Myometrial cell (primary cell): ENCODE data around the gene SYTL3.

DNA sequence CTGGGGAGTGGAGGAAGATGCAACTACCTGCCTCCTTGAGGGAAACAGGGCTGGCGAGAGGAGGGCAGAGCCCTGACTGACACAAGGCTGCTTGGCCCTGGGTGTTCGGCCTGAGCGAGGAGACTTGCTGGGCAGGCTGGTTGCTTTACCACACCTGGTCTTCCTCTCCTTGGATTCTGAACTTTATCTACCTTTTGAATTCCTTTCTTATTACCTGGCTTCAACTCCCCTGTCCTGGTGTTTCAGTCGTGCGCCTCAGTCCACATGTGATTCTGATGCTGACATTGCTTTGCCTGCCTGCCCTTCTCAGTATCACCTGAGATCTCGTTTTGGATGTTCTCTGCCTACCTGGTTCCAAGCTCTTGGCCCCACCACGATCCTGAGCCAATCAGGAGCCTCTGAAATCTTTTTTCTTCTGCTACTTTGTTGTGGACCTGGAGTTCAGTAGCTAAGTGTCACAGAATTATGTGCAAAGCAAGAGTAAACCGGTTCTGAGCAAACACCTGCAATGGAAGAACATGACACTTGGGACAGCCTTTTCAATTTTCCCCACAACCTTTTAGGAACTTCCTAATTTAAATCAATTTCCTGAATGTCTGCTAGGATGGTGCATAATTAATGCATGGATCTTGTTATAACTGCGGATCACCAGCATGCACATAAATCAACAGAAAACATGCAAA, 2.1 kb upstream of the DYNLT1 start:
- RAMPAGE, long total RNA = no peak

DNA sequence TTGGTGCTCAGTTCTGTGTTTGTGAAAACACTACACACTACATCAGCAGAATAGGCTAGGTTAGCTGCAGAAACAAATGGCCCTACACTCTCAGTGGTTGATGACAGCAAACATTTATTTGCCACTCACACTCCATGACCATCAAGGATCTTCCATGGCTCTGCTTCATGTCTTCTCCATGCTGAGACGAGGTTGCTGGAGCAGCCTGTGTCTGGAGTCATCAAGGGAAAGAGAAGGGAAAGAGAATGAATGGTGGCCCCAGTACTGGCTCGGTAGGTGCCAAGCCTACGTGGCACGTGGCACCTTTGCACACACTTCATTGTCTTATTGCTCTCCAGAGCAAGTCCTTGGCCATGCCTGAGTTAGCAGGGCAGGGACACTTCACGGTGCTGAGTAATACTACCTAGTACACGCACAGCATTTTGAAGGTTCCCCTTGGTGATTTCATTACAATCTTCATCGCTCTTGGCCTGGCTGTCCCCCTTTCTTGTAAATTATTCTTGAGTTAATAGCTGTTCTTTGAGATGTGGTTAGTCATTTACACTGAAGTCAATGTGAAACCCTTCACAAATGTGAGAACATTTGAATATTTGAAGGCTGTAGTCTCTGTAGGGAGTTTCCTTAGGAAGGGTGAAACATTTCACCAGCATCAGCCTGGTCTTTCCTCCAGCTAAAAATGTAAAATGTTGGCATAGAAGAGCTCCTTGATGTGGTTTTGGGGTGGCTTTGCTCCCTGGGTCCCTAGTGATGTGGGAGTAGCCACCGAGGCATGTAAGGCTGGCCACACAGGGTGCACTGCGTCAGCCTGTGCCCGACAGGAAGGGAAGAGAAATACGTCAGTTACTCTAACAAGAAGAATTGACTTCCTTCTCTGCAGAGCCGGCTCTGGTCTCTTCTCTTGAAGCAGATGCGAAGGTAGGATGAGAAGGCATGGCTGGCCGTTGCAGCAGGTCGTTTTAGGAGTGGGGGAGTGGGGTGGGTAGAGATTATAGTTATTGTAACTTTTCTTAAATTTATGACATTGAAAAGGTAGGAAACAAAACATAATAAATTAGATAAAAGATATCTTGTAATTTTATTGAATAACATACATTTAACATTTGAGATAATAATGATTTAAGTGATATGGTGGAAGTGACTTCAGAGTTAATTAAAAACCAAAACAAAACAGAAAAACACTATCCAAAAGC, at the start of gene SYTL3:
Gene SYTL3 (plus strand): TSS at position 891 of the 1,190 bp plus-strand sequence.
- RAMPAGE, long total RNA = no peak

DNA sequence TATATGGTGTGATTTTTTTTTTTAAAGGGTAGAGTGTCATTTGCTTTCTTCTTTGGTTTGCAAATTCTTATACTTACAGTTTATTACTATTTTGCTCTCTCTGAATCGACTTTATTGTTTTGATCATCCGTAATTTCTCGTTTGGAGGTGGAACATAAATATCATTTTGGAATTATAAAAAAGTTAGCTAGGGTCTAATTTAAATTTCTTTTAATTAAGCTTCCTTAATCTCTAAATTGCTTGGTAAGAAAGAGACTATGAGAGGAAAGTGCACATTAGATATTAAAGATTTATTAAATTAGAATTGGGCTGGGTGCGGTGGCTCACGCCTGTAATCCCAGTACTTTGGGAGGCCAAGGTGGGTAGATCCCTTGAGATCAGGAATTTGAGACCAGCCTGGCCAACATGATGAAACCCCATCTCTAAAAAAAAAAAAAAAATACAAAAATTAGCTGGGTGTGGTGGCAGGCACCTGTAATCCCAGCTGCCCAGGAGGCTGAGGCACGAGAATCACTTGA, 559 bp downstream of the SYTL3 start:
- RAMPAGE, long total RNA = no peak

GRCh38 chr6:158654350-158655066, 4.7 kb downstream of the SYTL3 start:
- RAMPAGE, long total RNA = no peak

DNA sequence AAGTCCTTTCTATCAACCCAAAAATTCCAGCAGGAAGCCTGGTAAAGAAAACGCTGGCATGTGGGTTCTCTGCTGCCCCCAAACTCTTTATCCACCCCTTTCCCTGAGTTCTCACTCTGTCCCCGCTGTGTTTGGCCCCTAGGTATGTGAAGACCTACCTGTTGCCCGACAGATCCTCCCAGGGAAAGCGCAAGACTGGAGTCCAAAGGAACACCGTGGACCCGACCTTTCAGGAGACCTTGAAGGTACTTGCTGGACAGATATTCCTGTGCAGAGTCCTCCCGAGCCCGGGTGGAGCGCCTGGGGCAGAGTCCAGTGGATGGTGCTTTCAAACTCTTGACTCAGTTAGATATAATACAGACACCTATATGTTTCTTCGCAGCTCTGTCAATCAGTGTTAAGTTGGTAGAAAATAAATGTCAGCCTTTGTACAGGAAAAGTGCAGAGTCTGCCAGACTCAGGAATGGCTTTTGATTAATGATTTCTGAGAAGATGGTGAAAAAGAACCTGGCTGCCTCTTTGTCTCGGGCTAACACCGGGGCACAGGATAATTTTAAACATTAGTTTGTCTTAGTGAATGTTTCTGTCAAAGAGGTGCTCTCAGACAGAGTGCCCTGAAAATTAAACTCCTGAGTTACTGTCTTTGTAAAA, 67.3 kb downstream of the EZR start:
- RAMPAGE, long total RNA = no peak

- RAMPAGE, long total RNA = no peak
These were observed 20.6 kb downstream of the EZR start for GRCh38 chr6:158798306-158799260.

DNA sequence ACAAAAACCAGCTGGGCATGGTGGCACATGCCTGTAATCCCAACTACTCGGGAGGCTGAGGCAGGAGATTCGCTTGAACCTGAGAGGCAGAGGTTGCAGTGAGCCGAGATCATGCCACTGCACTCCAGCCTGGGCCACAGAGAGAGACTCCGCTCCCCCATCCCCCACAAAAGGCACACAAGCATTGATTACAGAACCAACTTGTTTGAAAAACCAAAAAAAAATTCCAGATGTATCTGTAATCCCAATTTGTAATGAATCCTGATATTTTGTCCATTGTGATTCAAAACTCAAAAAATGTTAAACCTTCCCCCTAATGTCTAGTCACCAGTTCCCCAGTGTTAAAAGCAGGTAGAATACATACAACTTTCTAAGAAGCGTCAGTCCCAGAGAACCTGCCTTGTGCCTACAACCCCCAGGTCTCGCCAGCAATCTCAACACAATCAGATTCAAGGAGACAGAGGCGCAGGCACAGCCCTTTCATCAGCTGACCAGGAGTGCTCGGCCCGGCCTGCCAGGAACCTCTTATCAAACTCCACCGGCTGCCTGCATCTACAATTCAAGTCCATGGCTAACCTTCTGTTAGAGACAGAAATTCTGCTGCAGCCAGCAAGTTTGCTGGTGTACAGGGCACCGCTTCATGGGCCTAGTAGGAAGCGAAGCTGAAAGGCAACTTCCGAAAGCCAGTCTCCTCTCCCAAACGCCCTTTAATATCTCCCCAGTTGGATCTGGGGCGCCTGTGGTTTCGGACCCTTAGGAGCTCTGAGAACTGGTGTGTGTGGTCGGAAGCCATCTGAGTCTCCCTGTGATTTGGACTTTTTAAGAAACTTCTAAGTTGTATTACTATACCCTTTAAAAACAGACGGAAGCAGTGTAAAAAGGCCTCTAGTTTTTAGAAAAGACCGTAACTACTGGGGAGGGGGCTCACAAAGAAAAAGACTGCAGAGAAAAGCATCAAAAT, 2.0 kb downstream of the EZR start:
- RAMPAGE, long total RNA = no peak

- RAMPAGE, long total RNA = no peak
These were observed 76.0 kb downstream of the RSPH3 start for GRCh38 chr6:158923808-158924588.

- RAMPAGE, long total RNA = no peak
These were observed 9.2 kb downstream of the RSPH3 start for GRCh38 chr6:158990720-158991373.

DNA sequence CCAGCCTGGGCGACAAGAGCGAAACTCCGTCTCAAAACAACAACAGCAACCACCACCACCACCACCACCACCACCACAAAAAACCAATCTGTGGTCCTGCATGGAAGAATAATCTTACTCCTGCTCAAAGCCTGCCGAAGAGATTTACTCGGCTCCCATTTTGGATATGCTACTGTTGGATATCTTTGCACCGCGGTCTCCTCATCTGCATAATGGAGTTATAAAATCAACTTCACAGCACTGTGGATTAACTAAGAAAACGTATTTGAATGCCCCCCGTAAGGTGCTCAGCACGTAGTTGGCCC, 1.2 kb downstream of the RSPH3 start:
- RAMPAGE, long total RNA = no peak

GRCh38 chr6:158999143-158999377, 942 bp downstream of the RSPH3 start:
- RAMPAGE, long total RNA = no peak

DNA sequence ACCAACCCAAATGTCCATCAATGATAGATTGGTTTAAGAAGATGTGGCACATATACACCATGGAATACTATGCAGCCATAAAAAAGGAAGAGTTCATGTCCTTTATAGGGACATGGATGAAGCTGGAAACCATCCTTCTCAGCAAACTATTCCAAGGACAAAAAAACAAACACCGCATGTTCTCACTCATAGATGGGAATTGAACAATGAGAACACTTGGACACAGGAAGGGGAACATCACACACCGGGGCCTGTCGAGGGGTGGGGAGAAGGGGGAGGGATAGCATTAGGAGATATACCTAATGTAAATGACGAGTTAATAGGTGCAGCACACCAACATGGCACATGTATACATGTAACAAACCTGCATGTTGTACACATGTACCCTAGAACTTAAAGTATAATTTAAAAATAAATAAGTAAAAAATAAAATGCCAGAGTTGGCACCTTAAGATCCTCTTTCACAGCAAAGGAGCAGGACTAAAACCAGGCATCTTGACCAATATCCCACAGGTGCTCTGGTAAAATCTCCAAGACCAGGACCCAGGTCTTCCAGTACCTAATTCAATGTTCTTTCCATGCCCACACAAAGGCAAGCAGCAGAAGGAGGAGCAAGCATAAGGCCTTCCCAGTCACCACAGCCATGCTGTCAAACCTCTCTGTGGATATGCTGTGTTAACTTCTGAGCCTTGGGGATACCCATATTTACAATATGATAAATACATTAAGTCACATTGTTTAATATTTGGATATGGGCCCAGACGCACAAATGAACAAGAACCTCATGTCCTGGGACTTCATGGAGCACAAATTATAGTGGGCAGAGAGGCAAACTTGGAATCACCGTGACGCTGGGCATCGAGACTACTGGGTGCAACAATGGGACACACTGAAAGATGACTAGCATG, 16.4 kb downstream of the SOD2 start:
- RAMPAGE, long total RNA = no peak

- RAMPAGE, long total RNA = no peak
These were observed 2.8 kb downstream of the SOD2 start for GRCh38 chr6:159690059-159690807.

GRCh38 chr6:159717520-159718510, 9.5 kb upstream of the WTAP start:
- RAMPAGE, long total RNA = no peak

DNA sequence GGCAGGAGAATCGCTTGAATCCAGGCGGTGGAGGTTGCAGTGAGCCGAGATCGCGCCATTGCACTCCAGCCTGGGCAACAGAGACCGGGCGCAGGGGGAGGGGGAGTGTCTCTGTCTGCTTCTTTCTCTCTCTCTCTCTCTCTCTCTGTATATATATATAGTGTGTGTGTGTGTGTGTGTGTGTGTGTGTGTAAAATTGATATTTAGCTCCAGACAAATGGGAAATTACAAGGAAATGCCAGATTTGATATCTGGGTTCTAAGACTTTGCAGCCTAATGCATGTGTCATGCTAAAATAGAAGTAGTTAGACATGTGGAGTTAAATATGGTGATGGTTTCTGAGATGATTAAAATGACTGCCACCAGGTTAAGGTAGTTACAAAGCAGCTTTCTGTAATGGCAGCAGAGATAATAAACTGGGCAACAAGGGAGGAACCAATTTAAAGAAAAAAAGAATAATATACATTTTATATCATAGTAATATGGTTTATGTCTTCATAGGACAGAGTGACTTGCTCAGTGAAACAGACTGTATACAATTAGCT, 5.5 kb downstream of the WTAP start:
- RAMPAGE, long total RNA = no peak

DNA sequence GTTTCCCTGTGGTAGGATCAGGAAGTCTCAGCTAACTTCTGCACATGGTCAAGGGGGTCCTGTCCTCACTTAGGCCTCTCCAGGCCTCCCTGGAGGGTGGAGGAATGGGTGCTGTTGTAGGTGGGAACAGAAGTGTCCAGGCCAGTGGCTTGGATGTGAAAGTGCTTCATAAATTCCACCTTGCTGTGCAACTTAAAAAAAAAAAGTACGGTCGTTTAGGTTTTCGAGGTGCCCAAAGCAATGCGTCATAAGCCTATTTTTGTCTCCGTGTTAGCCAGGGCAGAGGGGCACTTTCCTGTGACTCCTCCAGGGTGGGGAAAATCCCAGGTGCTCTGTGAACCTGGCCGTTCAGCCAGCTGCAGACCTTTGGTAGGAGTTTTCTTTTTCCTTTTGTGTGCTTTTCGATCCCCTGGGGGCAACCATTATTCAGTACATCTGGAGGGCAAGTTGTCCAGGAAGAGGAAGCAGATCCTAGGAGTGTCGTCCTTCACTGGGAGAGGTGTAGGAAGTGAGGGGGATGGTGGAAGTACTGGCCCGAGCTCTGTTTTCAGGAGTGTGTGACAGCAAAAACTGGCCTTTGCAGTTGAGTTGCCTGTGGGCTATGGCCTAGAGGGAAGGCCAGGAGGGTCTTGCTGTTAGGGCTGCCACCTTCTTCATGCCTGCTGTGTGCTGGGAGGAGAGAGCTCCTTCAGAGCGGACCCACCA, 9.7 kb downstream of the IGF2R start:
- RAMPAGE, long total RNA = no peak

- RAMPAGE, long total RNA = no peak
These were observed 58.2 kb downstream of the IGF2R start for GRCh38 chr6:160027086-160027520.

DNA sequence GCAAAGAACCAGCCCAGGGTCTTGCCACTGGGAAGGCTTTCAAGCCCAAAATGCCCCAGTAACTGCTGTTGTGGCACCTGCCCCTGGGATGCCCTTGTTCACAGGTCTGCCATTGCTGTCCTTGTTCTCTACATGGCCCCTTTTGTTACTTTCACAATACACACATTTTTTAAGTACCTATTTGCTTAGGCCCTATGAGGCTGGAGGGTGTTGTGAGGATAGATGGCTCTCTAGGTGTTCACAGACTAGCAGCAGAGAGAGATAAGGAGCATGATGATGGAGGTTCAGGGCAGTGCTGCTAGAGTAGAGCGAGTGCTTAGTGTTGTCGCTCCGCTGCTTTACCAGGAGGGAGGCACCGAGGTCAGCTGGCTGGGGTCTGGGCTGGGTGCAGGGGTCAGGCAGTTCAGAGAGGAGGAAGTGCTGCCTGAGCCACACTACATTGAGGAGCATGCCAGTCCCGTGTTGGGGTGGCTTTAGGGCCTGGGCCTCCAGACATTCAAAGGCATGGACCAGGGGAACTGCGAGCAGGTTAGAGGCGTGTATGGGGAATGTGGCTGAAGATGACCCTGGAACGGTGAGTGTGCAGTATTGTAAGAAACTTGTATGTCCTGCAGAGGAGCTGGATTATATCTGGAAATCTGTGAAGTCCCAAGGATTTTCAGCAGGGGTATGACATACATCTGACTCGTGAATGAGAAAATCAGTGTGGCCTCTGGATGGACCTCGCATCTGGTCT, 66.8 kb downstream of the IGF2R start:
- RAMPAGE, long total RNA = no peak

DNA sequence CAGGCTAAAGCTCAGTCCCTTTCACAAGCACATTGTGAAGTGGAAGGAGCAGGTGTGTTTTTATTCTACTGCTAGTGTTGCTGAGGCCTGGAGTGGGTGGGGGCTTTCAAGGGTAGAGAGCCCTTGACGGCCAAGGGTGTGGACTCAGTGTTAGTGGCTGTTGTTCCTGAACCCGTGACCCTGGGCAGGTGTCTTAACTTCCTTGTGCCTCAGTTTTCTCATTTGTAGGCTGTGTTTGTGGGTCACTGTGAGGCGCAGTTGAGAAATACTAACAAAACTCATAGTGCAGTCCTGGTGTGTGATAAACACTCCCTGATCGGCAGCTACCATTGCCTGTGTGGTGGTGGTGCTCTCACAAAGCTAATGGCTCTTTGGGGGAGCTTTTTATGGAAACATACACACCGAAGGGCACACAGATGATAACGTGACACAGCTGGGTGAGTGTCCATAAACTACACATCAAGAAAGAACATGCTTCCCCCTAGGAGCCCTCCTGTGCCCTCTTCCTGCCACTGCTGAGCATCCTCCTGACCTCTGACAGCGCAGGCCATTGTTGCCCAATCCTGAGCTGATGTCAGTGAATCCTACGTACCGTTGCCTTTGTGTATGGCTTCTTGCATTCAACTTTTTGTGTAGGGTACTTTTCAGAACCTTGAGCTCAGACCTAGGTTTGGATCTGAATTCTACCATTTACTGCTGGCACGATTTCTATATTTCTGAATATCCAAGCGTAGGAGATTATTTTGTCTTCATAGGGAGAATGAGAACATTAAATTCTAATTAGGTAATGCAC, 65.9 kb upstream of the SLC22A1 start:
- RAMPAGE, long total RNA = no peak

DNA sequence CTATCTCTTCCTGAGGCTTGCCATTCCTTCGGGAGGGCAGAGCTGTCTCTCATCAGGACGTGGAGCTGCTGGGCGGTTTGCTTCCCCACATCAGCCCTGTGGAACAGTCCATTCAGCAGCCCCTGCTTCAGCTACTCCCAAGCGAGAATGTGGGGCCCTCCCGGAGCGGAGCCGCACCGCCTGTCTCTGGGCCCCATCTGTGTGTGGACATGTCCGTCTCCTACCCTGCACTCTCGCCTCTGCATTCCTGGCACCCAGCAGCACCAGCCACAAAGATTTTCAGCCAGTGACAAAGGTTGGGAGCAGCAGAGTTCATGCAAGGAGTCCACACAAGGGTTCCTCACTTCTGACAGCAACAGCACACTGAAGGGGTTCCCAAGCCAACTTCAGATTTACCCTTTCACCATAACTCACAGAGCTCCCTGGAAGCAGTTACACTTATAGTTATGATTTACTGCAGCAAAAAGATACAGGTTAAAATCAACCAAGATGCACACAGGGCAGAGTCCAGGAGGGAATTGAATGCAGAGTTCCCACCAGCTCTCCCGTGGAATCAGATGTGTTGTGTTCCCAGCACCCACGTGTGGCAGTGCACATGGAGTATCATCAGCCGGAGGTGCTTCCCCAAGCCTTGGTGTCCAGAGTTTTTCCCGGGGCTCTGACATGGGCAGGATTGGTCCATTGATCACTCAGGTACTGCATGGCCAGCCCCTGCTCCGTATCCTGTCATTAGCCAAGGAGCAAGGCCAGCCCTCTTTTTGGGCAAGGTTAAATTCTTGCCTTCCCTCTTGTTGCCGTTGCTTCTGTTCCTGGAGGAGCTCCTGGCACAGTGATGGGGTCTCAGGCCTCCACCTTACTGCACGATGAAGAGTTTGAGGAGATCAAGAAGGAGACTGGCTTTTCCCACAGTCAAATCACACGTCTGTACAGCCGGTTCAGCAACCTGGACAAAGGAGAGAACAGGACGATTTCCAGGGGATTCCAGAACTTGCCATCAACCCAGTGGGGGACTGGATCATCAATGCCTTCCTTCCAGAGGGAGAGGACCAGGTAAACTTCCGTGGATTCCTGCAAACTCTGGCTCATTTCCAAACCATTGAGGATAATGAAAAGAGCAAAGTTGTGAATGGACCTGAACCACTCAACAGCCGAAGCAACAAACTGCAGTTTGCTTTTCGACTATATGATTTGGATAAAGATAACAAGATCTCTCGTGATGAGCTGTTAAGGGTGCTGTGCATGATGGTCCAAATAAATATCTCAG, 28.6 kb upstream of the SLC22A1 start:
- RAMPAGE, long total RNA = no peak